ENCODE results near the genes TTC1, PWWP2A and GABRA6.

DNA sequence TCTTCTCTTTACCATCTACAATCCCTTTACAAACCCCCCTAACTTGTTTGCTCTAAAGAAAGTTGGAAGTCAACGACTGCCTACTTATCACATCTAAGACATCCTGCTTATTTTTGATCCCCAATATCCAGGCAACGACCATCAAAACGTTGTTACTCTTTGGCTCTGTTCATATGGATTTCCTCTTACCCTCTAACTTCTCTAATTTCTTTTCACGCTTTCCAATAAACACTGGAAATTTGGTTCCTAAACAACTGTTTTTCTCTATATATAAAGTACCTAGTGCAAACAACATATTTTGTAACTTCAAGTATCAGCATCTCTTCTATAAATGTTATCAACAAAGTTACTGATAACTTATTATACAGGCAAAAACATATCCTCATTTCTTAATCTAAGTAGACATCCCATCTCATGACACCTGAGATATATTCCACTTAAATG, 13.9 kb downstream of the RNF145 start:
- PRO-cap, result no peak

- PRO-cap, result unidirectional peak, plus-strand start at chr5:159207643; bidirectional peak, plus-strand start at chr5:159207906, minus-strand start at chr5:159207945; bidirectional peak, plus-strand start at chr5:159208149, minus-strand start at chr5:159208139
These were observed 1.6 kb downstream of the RNF145 start for GRCh38 chr5:159207460-159208474.

DNA sequence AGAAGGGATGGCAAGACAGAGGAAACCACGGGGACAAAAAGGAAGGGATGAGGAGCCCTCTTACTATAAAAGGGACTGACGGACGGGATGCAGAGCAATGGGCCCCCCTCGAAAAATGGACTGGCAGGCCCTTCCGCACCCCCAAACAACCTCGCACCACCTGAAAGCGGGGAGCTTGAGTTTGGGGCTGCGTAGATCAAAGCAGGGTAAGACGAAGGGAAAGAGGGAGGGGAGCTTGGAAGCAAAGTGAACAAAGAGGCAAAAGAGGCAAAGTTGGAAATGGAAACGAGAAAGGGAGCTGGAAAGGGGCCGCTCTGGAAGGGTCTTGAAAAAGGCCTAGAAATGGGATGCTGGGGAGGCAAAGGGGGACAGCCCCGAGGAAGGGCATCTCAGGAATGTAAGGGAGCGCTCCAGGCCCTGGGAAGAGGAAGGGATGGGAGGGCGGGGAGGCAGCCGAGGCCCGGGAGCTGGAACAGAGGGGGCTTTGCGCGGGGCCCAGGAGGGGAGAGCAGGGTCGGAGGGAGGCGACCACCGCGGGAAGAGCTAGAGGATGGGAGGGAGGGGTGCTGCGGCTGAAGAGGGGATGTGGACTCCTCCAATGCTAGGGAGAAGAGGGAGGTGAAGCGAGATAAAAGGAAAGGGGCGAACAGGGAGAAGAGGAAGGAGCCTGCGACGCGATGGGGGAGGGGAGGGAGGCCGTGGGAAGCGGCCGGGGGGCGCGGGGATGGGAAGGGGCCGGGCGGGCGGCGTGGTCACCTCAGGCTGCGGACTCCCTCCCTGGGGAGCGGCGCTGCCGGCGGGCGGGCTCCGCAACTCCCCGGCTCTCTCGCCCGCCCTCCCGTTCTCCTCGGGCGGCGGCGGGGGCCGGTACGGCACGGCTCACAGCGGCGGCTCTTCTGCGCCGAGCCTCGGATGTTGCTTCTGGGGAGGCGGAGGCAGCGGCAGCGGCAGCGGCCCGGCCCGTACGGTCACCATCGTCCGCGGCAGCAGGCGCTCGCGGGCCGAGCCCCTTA, 572 bp downstream of the RNF145 start:
- PRO-cap, result unidirectional peak, plus-strand start at position 422 of the sequence

DNA sequence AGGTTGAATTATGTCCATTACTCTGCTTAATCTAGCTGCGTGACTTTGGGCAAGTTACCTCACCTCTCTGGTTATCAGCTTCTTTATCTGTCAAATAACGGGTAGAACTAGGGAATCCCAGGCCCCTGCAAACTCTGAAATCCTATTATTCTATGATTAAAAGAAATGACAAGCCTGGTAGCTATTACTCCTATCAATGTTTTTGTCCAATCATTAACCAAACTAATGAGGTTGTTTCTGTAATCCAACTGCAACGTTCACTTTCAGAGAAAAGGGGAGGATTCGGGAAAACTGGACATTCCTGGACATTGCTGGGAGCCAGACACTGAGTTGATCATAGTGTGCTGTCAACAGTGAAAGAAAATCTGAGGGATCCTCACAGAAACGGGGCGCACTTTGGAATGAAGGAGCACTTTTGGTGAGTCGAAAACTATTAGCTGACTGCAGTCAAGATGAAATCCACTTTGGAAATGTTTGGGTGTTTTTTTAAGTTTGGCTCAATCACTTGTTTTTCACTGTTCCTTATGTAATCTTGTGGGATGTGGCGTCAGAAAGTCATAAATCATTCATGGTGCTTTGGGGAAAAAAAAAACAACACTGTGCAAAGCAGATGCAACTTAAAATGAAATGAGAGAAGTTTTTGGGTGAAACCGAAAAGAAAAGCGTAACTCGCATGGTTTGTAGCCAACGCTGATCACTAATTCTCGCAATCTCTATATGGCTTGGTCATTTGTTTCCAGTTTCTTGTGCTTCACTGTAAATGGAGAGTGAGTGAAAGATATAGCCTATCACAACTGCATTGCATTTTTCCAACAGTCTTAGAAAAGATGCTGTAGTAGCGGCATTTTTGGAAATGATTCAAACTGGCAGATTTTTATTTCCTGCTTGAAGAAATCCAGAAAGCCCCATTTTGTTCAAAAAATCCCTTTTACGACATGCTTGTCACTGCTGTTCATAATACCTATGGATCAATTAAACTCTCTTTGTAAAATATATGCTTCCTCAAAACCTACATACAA, 51.2 kb upstream of the ADRA1B start:
- PRO-cap, result no peak

GRCh38 chr5:160008636-160009855, at the start of gene TTC1:
Gene TTC1, plus strand, starts transcription at chr5:160009139.
- PRO-cap, result bidirectional peak, plus-strand start at chr5:160009155, minus-strand start at chr5:160008938

DNA sequence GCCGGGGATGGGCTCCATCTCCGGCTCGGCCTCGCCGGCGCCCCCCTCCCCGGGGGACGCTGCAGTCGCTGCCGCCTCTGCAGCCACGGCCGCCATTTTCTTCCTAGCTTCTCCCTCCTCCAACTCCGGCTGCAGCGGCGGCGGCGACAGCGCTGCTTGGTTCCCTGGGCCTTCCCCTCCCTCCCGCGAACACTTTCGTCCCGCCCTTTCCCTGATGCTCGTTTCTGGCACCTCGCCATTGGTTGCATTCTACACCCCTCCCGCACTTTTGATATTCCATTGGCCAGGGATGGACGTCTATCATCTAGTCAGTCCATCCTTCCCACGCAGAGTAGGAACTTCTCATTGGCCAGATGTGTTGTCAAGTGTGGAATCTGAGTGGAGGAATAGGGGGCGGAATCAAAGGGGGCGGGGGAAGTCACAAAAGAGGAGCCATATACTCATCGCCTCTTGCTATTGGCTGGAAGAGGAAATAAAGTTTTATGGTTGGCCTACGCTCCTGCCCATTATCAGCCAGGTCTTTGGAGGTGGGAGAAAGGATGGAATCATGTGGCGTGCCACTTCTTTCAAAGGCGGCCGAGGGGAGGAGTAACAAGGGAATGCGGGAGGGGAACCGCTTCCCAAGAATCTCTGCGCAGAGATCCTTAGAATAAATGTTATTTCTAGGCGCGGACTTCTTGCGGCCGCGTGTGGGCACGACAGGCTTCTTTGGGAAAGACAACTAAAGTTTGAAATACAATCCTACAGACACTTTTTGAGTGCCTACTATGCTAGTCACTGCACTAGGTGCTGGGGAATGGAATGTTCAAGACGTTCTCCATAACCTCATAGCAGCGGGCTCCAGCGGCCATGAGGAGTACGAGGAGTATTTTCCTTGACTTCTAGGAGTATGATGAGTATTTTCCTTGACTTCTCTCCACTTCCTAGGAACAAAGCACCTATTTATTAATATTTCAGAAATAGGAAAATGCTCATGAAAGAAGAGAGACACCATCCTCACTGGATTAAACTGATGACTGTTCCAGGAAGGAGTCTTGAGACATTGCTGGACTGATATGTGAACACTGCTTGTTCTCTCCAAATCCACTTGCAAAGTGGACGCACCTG, at the start of gene PWWP2A:
PWWP2A (minus strand) TSS at position 158 of the 1,107 bp plus-strand sequence.
- PRO-cap, result unidirectional peak, minus-strand start at position 131 of the sequence; unidirectional peak, plus-strand start at position 595 of the sequence

DNA sequence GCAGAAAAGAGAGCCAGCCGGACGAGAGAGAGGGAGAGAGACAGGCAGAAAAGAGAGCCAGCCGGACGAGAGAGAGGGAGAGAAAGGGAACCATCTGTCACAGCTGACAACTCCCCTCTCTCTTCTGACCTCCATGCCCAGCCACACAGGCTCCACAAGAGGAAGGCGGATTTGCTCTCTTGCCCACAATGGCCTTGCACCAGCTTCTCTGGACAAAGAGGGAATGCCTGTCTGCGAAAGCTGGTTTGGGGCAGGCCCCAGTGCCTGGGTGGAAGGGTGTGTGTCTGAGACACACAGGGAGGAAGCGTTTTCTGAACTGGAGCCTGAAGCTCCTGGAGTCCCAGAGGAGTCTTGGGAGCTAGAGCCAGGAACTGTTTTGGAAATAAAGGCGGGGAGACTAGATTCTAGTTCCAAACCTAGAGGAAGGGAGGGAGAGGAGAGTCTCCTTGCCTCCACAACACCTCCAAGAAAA, 12.6 kb downstream of the C1QTNF2 start:
- PRO-cap, result no peak

DNA sequence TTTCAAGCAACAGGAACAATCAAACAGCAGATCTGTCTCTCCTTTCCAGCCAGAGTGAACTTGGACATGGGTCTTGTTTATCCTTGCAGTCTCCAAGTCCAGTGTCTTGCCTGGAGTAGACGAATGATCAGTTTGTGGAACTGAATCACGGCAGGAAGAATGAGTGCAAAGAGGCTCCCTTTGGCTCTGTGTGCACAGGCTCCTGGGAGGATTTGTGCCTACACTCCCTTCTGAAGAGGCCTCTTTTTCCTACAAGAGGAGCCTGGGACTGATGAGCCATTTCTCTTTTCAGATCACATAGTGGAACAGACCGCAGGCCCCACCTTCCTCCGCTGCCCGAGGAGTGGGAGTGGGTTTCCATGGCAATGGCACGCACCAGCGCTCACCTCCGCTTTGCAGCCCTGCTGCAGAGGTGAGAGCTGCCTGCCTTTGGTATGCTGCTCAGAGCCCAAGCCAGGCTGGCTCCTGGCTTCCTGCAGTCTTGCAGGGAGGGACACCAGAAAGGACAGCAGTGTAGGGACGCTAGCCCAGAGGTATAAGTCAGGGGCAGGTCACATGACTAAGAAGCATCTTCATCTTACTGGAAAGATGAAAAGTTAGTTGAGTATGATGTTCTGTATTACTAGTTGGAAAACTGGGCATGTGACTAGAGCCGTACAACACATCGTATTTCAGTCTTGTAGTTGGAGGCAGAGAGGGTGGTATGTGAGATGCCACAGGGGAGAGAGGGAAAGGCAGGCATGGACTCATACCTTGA, 12.3 kb downstream of the PTTG1 start:
- PRO-cap, result no peak

- PRO-cap, result no peak
These were observed 287.1 kb upstream of the ATP10B start for GRCh38 chr5:161139171-161139463.

DNA sequence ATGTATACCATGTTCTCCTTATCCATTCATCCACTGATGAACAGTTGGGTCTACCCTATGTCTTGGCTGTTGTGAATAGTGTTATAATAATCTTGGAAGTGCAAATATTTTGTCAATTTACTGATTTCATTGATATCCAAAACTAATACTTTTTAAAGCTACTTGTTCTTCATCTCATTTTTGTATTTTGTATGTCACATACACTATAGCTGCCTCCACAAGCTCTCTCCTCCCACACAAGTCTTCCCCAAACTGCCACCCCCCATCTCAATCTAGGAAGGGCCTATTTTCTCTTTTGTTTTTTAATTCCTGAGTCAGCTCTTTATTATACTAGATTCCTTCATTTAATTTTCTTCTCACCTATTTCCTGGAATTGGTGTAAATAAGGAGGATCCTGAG, 277.5 kb downstream of the GABRB2 start:
- PRO-cap, result no peak

- PRO-cap, result no peak
These were observed at the start of gene GABRA6 for GRCh38 chr5:161685226-161685804. Gene GABRA6, plus strand, starts transcription at chr5:161685721.

DNA sequence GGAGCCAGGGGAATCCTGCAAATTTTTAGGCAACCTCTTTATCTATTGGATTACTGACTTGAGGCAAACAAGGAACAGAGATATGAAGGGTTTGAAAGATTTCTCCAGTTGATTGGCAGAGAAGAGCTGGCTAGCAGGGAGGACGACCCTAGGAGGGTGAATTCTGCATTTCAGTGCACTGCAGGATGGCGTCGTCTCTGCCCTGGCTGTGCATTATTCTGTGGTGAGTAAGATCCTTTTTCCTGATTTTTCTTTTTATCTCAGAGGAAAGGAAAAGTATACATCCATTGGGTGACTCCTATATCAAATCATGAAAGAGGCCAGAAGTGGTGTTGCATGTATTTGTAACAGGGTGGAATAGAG, 265 bp downstream of the GABRA6 start:
- PRO-cap, result no peak

DNA sequence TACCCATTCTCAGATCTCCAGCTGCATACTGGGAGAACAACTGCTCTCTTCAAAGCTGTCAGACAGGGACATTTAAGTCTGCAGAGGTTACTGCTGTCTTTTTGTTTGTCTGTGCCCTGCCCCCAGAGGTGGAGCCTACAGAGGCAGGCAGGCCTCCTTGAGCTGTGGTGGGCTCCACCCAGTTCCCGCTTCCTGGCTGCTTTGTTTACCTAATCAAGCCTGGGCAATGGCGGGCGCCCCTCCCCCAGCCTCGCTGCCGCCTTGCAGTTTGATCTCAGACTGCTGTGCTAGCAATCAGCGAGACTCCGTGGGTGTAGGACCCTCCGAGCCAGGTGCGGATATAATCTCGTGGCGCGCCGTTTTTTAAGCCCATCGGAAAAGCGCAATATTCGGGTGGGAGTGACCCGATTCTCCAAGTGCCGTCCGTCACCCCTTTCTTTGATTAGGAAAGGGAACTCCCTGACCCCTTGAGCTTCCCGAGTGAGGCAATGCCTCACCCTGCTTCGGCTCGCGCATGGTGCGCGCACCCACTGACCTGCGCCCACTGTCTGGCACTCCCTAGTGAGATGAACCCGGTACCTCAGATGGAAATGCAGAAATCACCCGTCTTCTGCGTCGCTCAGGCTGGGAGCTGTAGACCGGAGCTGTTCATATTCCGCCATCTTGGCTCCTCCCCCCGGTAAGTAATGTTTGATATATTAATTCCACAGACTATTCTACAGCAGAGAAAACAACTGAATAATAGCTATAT, 31.1 kb upstream of the GABRG2 start:
- PRO-cap, result no peak

GRCh38 chr5:163153568-163153780, 283.9 kb upstream of the CCNG1 start:
- PRO-cap, result no peak

DNA sequence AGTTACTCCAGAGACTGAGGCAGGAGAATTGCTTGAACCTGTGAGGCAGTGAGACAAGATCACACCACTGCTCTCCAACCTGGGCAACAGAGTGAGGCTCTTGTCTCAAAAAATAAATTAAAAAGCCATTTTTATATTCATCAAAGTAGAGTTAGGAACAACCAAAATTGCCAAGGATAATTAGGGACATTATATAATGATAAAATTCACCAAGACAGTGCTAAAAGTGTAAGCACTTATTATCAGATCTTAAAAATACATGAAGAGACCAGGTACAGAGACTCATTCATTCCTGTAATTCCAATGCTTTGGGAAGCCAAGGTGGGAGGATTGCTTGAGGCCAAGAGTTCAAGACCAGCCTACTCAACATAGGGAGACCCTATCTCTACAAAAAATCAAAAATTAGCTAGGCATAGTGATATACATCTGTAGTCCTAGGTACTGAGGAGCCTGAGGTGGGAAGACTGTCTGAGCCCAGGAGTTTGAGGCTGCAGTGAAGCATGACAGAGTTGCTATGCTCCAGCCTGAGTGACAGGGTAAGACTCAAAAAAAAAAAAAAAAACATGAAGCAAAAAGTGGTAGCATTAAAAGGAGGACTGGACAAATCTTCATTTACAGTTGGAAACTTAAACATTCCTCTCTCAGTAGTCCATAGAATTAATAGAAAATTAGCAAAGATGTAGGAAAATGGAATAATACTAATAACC, 9.7 kb downstream of the CCNG1 start:
- PRO-cap, result no peak

DNA sequence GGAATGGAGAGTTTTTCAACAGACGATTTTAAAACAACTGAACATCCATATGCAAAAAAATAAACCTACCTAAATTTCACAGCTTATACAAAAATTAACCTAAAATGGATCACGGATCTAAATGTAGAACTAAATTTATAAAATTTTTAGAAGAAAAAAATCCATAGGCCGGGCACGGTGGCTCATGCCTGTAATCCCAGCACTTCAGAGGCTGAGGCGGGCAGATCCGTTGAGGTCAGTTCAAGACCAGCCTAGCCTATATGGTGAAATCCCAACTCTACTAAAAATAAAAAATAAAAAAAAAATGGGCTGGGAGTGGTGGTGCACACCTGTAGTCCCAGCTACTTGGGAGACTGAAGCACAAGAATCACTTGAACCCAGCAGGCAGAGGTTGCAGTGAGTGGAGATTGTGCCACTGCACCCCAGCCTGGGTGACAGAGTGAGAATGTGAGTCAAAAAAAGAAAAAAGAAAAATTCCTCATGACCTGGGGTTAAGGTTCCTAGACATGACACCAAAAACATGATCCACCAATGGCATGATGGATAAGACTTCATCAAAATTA, 10.0 kb downstream of the NUDCD2 start:
- PRO-cap, result no peak

- PRO-cap, result no peak
These were observed 903.8 kb upstream of the TENM2 start for GRCh38 chr5:166074956-166075558.

DNA sequence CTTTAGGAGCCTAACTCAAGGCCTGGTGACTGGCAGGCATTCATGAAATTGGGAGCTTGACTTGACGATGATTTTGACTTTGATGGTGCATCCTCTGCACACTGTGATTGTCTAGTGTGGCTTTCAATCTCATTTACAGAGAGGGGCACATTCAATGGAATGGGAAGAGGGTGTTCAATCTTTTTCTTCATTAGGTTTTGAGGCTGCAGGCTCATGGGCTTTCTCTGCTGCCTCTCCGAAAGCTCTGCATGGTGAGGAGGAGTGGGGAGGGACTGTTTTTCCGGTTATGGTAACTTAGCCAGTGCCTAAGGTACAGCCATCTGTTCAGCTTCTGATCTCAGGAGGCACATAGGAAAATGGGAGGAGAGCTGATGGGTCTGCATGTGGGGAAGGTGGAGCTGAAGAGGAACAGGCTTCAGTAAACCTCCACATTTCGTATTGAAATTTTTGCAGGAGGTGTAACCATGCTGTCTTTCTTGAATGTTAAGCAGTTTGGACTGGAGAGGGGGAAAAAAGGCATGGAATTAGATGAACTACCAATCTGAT, 292.2 kb downstream of the TENM2 start:
- PRO-cap, result no peak

DNA sequence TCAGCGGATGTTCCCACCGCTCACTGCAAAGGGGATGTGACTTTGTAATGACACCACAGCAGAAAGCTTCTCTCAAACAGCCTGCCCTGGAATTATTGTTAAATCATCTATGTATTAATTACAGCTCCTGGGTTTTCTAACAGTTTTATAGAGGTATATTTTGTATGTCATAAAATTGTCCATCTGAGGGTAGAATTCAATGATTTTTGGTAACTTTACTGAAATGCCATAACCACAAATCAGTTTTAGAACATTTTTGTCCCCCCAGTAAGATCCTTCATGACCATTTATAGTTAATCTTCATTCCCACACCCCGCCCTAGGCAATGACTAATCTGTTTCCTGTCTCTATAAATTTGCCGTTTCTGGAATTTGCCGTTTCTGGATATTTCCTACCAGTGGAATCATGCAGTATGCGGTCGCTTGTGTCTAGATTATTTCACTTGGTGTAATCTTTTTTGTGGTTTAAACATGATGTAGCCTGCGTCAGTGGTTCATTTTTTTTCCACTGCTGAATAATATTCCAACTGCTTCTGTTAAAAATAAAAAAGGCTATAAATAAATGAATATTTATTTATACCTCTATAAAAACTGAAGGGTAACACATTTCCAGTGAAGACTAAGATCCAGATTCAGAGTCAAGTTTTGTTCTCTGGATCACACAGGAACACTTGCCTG, 648.3 kb upstream of the WWC1 start:
- PRO-cap, result no peak

DNA sequence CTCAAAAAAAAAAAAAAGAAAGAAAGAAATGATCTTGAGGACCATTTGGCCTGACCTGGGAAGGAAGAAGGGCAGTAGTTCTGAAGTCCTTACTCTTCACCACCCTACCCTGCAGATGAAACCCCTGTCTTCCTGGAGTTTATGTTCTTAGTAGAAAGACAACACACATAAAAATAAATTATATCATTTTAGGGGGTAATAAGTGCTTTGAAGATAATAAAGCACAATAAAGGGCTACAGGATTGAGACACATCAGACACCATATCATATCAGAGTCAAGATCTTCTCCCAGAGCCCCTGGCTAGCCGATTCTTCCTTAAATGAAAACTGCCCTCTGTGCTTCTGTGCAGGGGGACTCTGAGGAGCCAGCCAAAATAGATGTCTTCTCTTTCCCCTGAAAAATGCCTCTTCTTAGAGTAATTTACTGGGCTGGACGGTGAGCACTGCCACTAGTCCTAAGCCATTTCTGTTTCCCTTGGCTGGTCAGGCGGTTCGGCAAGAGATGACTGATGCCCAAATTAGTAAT, 203.8 kb upstream of the WWC1 start:
- PRO-cap, result no peak